SP-49 (cell line): Measurements from ENCODE around the gene PDE6G.

DNA sequence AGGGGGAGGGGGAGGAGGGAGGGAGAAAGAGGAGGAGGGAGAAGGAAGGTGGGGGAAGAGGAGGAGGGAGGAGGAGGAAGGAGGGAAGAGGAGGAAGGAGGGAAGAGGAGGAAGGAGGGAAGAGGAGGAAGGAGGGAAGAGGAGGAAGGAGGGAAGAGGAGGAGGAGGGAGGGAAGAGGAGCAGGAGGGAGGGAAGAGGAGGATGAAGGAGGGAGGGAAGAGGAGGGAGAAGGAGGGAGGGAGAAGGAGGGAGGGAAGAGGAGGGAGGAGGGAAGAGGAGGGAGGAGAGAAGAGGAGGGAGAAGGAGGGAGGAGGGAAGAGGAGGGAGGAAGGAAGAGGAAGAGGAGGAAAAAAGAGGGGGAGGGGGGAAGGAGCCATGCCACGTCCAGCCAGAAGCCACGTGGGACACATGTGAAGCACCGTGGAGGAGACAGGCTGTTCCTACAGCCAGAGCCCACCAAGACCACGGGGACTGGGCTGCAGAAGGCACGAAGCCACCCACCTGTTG lies 10.1 kb downstream of the NDUFAF8 start:
- PRO-cap: no peak

- PRO-cap: no peak
These were observed 10.2 kb upstream of the SLC38A10 start for GRCh38 chr17:81305255-81305761.

- PRO-cap: no peak
These were observed 30.2 kb upstream of the BAHCC1 start for GRCh38 chr17:81365056-81365498.

- PRO-cap: no peak
These were observed 1.4 kb downstream of the BAHCC1 start for GRCh38 chr17:81396321-81397385.

GRCh38 chr17:81398432-81398836 lies 3.2 kb downstream of the BAHCC1 start:
- PRO-cap: no peak

- PRO-cap: no peak
These were observed 9.3 kb downstream of the BAHCC1 start for GRCh38 chr17:81404485-81405053.

DNA sequence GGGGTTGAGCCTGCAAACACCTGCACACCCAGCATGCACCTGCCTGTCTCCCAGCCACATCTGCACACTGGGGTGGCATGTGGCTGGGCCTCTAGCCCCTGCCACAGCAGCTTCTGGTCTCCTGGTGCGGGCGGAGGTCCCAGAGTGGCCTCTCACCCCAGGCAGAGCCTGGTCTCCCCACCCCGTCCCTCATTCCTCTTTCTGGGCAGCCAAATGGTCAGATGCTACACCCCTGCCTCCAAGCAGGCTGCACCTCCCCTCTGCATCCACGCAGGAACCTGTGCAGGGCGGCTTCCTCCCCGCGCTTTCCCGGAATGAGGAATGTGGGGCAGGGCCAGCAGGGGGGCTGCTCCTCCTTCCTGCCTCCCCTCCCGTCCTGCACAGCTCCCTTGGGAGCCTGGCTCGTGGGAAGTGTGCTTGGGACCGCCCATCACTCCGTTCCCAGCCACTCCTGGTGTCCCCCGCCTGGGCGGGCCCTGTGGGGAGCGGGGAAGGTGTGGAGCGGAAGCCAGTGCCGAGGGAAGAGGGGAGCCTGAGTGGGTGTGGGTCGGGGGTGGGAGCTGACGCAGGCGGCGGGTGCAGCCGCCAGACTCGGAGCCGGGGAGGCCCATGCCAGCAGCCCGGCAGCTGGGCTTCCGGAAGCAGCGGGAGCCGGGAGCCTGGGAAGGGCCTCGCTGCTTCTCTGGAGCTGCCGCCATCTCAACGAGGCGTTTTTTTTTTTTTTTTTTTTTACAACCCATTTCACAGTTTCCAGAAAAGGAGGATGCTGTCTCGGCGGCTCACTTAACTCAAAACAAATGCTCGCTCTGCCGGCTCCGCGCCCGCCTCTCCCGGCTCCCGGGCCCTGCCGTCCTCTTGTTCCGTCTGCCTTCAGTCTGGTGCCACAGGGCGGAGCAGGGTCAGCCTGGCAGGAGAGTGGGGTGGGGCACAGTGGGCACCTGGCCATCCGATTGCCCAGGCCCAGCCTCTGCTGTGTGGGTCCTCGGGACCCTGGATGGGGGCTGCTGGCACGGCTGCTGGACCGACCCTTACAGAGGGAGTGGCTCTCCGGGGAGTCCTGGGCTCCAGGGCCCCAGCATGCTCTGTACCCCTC lies 24.2 kb downstream of the BAHCC1 start:
- PRO-cap: no peak

DNA sequence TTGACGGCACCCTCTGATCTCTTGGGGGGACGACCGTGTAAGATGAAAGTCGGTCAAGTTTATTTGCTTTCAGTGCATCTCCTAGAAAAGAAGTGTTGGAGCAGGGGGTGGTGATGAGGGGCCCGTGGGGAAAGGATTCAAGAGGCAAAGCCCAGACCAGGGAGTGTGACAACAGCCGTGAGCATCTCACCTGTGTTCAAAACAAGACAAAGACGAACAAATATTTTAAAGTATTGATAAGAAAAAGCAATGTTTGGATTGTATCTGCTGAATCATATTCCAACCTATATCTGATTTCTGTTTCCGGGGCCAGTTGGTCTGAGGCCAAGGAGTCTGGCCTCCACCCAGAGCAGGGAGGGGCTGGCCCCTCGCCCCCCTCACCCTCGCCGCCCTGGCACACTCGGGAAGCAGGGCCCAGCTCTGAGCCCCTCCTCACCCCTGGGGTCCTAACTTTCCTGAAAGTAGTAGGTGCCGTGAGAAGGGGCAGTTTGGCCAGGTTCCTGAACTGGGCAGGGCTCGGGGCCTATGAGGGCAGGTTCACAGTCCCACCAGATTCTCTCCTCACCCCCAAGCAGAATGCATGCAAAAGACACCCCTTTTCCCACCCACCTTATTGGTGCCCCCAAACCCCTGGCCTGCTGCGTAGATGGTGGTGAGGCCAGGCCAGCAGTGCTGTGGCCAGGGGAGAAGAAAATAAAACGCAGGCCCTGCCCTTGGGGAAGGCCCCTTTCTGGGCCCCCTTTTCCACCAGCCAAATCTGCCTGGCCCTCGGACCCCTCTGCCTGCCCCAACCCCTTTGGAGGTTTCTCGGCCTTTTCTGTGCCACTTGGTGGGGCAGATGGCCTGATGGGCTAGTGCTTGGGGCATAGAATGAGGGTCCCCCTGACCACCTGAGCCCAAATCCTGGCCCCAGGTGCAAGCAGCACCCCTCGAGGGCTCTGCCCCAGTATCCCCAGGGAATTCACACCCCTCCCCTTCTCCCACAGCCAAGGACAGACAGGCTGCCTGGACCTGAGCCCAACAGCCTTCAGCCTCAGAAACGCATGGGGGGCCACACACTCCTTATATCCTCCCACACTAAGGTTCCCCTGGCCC lies 47.8 kb downstream of the ACTG1 start:
- PRO-cap: no peak

- PRO-cap: bidirectional peak, plus-strand start at chr17:81513011, minus-strand start at chr17:81512781
These were observed 227 bp upstream of the ACTG1 start for GRCh38 chr17:81512974-81513078.

DNA sequence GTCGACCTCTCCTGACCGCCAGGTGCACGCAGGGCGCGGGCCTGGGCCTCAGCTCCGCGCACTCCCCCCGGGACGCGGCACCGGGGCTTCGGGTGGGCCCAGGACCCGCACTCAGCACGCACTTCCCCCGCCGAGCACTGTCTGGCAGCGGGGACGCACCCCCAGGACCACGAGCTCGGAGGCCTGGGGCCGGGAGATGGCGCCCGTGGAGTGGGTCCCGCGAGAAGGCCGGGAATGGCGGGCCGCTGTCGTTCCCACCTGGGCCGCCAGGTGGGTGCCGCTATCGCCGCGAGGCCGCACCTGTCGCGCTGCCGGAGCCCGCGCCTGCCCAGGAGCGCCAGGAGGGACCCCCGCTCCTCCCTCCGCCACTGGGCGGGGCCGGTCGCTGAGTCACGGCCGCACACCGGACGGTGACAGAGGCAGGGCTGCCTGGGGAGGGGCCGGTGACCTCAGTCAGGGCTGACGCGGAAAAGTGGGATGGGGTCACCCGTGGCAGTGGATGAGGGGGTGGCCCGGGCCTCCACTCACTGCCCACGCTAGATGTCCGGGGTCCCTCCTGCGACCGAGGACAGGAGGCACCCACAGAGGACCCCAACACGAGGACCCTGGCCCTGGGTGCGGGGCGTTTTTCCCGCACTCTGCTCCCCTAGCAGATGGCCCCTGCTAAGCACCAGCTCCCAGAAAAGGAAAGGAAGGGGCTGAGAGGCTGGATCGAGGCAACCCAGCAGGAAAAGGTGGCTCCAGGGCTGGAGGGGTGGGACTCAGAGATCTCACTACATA lies 6.8 kb upstream of the ACTG1 start:
- PRO-cap: no peak

GRCh38 chr17:81552803-81553209 lies 653 bp upstream of the FAAP100 start:
- PRO-cap: bidirectional peak, plus-strand start at chr17:81553287, minus-strand start at chr17:81553133

GRCh38 chr17:81555695-81556608 lies 3.8 kb upstream of the FAAP100 start:
- PRO-cap: no peak

- PRO-cap: no peak
These were observed 15.2 kb upstream of the FAAP100 start for GRCh38 chr17:81567171-81567937.

DNA sequence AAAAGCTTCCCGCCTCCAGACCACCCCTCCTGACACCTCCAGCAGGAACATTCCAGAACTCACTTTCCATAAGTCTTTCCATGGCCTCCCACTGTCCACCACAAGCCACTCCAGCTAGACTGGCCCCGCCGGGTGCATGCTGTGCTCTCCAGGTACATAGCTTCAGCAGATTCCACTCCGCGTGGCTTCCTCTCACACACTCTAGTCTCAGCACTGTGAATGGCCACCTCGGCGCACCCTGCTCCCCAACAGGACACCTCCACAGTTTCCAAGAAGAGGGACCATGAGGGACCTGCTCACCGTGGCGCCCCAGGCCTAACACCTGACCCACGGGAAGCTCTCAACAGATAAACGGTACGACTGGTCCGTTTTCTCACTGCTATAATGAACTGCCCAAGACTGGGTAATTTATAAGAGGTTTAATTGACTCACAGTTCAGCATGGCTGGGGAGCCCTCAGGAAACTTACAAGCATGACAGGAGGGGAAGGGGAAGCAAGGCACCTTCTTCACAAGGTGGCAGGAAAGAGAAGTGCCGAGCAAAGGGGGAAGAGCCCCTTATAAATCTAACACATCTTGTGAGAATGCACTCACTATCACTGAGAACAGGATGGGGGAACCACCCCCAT lies 26.1 kb upstream of the FAAP100 start:
- PRO-cap: no peak

- PRO-cap: no peak
These were observed at the start of gene PDE6G for GRCh38 chr17:81656491-81656700. TSS of gene PDE6G (minus strand) at chr17:81656542.

- PRO-cap: no peak
These were observed 6.0 kb downstream of the HGS start for GRCh38 chr17:81689443-81690491.

- PRO-cap: no peak
These were observed 539 bp downstream of the SLC25A10 start for GRCh38 chr17:81712581-81713065.

DNA sequence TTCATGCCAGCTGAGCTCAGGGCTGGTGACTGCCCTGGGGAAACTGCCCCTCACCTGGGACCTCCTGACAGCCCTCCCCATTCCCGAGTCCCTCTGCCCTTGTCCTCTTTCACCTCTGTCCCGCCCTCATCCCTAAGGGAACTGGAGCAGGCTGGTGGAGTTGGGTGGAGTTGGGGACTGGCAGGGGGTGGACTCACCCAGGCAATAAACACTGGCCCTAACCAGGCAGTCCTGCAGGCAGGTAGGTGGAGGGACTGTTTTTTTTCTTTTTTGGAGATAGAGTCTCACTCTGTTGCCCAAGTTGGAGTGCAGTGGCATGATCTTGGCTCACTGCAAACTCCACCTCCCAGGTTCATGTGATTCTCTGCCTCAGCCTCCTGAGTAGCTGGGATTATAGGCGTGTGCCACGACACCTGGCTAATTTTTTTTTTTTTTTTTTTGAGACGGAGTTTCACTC lies 11.7 kb downstream of the GCGR start:
- PRO-cap: no peak

DNA sequence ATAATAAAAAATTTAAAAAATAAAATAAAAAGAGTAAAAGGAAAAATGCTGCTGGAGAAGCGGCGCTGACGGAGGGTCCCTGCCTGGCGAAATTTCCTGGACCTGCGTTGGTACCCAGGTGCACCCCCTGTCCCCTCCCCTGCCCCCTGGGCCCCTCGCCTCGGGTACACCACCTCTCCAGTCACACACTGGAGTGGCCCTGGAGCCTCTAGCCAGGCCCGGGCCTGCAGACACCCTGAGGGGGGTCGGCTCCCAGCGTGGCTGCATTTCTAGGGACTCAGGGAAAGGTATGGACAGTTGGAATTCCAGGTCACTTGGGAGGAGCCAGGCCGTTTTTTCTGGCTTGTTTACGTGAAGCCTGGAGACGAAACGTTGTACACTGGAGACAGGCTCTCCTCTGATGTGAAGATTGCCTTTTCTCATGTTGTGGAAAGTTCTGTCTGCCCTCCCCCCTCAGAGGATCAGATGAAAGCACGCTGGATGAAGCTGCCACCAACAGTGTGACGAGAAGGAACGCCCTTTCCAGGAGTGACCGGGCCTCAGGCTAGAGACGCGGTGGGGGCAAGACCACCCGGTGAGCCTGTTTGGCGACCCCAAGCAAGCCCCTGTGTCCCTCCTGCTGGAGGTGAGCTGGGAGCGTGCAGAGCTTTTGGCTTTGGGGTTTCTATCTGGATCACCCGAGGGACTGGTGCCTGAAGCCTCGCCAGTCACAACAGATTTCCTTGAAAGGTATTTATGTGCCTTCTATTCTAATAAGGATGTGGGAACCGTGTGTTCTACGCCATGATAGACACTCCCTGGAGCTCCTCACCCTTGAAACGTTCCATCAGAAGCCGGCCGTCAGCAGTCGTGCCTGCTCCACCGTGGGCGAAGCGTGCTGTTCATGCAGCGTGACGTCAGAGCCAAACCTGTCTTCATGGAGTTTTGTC lies 4.0 kb upstream of the PPP1R27 start:
- PRO-cap: no peak

DNA sequence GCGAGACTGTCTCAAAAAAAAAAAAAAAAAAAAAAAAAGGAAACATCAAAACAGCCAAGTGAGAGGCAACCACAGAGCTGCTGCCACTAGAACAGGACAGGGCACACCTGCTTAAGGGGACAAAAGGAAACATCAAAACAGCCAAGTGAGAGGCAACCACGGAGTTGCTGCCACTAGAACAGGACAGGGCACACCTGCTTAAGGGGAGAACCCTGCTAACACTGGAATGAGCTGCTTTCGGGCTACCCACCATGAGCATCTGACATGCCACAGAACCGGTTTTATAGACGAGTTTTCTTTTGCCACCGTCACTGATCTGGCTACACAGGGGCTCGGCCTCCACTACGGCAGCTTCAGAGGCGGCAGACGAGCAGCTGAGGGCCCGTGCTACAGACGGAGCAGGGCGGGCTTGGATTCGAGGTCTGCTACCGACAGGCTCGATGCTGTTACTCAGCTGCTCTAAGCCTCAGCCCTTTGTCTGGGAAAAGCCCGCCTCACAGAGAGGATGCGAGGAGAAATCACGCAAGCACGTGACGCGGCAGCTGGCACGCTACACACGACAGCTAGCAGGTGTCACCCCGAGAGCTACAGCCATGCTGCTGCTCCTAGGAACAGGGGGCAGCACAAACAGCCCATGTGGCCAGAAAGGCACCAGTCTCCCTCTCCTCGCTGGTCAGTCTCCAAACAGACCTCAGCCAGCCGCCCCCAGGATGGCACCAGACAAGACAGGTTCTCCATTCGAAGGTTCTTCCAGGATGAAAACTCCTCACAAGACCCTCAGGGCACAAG lies 1.9 kb downstream of the P4HB start:
- PRO-cap: no peak